ENCODE data around the genes DNAH6 and MAT2A.

GRCh38 chr2:83993243-83993788, 465.8 kb downstream of the SUCLG1 start:
- PRO-cap, result unidirectional peak, minus-strand start at chr2:83993499

- PRO-cap, result bidirectional peak, plus-strand start at chr2:84516515, minus-strand start at chr2:84516288
Measured at GRCh38 chr2:84515906-84516708, at the start of gene DNAH6. DNAH6 (plus strand) TSS chr2:84516498.

DNA sequence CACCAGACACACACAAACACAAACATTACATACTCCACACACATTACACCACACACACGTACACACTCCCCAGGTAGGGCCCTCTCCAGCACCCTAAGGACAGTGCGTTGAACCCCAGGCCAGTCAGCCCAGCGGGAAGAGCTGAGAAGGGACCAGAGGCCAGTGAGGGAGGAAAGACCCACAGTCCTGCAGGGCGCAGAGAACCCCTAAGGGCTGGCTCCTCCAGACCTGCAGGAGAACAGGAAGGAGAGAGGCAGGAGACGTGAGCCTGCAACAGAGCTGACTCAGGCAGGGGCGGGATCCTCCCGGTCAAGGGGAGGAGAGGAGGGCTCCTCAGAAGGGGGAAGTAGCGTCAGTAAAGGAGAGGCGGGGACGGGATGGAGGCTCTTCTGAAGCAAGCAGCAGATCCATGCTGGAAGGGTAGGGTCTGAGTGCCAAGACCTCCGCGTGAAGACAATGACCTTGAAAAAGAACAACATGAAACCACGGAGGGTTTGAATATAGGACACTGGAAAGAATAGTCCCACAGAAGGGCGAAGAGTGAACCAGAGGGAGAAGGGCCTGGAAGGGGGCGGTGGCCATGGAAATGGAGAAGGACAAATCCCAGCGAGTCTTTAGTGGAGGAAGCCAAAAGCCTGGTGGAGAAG, 50.8 kb downstream of the TRABD2A start:
- PRO-cap, result unidirectional peak, plus-strand start at position 358 of the sequence

- PRO-cap, result bidirectional peak, plus-strand start at chr2:84907244, minus-strand start at chr2:84907173; unidirectional peak, minus-strand start at chr2:84907651; unidirectional peak, minus-strand start at chr2:84907679; unidirectional peak, minus-strand start at chr2:84907712
Measured at GRCh38 chr2:84906949-84907767, 1.7 kb downstream of the TMSB10 start.

DNA sequence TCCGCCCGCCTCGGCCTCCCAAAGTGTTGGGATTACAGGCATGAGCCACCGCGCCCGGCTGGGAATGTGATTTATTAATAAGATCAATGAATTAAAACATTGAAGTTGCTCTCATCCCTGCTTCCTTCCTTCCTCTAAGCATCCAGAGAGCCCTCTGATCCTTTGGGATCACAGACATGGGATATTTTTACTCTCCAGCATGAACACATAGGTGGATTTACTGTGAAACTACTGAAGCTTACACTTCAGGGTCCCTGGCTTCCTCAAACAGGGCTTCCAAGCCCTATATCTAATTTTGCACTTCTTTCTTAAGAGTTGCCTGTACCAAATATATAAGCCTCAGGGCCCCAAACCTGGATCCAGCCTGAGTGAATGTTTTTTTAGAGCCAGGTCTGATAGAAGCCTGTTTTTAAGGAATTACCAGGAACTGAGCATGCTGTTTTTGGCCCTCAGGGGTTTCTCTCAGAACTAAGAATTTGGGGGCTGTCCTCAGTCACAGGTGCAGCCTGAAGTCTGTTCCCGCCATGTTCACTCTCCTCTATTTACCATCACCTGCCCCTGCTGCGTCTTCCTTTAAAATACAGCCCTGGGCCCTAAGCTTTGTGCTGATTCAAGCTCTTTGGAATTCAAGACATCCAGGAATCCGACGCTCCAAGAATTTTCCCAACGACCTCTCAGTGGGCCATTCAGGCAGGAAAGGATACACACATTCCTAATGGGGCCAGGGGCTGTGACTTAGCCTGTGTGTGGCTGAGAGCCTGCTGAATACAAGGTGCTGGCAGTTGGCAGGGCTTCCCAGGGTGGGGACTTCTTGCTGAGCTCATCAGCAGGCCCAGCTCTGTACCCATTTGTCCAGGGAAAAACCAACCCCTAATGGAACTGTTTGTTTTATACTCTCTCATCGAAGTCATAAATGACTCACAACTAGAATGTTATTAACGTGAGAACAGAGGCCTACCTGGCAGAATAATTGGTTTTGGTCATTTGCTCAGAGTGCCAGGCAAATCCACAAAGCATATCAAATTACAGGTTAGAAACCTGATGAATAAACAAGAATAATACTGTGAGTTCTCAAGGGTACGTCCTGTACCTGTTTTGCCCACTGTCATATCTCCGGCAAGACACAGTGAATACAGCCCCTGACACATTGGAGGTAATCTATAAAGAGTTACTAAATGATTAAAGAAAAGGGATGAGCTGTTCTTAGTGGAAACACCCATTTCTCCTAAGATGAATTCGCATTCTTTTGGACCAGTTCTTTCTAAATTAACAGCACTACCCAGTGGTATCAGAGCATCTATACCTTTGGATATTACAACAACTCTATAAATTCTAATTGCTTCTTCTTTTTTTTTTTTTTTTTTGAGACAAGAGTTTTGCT, 12.8 kb upstream of the KCMF1 start:
- PRO-cap, result bidirectional peak, plus-strand start at position 1,108 of the sequence, minus-strand start at position 865 of the sequence; unidirectional peak, plus-strand start at position 1,186 of the sequence

- PRO-cap, result no peak
Measured at GRCh38 chr2:84971316-84971537, 266 bp downstream of the KCMF1 start.

- PRO-cap, result no peak
Measured at GRCh38 chr2:84990273-84991291, 19.6 kb downstream of the KCMF1 start.

GRCh38 chr2:85053853-85054306, 79.3 kb upstream of the TCF7L1 start:
- PRO-cap, result no peak

- PRO-cap, result no peak
Measured at GRCh38 chr2:85255452-85255838, 72.3 kb downstream of the TGOLN2 start.

GRCh38 chr2:85265226-85265623, 62.6 kb downstream of the TGOLN2 start:
- PRO-cap, result no peak

DNA sequence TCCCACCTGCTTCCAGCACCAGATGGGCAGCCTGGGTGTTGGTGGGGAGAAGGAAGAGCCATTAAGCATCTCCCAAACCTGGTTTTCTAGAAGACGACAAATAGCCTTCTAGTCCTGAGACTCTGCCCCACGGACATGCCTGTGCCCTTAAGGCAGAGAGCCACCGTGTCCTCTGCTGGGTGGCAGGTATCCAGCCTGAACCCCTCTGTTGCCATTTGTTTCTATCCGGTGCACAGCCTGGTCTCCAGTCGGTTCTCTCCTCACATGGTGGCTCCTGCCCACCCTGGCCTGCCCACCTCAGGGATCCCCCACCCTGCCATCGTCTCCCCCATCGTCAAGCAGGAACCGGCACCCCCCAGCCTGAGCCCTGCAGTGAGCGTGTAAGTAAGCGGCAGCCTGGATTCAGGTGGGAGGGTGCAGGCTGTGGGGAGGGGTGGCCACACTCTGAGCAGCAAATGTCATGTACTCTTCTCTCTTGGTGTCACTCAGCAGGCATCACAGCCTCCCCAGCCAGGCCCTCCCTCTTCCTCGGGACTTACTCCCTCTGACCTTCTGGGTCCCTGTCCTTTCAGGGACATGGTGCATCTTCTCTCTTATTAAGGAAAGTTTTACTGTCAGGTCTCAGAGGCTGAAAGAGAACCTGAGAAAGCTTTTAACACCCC, 22.6 kb downstream of the TGOLN2 start:
- PRO-cap, result no peak

GRCh38 chr2:85314718-85315072, 13.1 kb downstream of the TGOLN2 start:
- PRO-cap, result no peak

DNA sequence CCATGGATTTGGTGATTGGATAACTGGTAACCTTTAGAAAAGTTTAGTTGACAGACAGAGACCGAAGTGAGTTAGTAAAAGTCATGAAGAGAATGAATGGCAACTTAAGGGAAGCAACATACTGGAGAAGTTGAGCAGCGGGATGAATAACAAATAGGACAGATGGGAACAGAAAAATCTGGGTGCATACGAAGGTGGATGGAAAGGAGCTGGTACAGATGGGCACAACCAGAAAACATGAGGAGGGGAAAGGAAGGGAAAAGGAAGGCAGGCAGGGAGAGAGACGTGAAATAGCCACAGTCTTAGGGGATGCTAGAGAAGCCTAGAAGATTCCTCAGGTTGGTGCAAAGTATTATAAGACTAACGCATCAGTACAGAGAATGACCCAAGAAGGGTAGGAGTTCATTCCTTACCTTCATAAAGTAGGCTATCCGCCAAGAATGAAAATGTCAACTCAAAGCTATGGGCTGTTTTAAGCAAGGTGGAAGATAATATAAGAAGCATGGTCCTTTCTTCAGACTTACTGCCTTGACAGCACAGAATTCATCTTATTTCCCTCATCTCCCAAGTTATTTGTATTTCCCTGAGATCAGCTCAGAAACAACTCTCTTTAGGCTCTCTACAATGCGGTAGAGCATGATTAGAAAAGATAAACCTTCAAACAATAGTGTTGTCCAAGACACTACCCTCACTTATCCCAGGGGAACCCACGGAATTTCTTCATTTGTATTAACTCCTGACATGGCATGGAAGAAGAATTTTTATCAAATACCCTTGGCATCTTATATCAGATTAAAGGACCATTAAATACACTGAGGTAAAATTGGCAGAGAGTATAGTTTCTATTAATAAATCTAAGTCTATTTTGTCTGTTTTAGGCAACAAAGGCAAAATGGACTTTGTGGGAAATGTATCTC, 6.7 kb downstream of the TGOLN2 start:
- PRO-cap, result no peak

DNA sequence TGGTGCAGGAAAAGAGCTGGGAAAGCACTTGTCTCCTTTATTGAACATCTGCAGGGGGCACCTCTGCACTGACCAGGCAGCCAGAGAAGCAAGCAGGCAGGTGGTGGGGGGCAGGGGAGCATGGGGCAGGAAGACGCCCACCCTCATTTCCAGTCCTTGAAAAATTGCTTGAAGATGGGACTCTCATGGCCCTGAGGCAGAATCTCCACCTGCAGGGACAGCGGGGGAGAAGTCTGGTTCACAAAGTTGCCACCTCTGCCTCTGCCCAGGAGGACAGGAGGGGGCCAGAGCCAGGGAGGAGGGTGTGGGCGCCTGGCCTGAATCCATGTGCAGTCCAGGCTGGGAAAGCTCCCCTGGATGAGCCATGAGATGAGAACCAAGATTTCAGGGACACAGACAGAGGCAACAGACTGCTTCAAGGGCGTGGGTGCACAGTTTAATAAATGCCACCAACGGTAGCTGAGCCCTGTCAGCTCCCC, 15.4 kb downstream of the CAPG start:
- PRO-cap, result no peak

GRCh38 chr2:85414735-85415196, 3.7 kb upstream of the SH2D6 start:
- PRO-cap, result no peak

GRCh38 chr2:85428134-85429256, 10.0 kb downstream of the SH2D6 start:
- PRO-cap, result no peak

DNA sequence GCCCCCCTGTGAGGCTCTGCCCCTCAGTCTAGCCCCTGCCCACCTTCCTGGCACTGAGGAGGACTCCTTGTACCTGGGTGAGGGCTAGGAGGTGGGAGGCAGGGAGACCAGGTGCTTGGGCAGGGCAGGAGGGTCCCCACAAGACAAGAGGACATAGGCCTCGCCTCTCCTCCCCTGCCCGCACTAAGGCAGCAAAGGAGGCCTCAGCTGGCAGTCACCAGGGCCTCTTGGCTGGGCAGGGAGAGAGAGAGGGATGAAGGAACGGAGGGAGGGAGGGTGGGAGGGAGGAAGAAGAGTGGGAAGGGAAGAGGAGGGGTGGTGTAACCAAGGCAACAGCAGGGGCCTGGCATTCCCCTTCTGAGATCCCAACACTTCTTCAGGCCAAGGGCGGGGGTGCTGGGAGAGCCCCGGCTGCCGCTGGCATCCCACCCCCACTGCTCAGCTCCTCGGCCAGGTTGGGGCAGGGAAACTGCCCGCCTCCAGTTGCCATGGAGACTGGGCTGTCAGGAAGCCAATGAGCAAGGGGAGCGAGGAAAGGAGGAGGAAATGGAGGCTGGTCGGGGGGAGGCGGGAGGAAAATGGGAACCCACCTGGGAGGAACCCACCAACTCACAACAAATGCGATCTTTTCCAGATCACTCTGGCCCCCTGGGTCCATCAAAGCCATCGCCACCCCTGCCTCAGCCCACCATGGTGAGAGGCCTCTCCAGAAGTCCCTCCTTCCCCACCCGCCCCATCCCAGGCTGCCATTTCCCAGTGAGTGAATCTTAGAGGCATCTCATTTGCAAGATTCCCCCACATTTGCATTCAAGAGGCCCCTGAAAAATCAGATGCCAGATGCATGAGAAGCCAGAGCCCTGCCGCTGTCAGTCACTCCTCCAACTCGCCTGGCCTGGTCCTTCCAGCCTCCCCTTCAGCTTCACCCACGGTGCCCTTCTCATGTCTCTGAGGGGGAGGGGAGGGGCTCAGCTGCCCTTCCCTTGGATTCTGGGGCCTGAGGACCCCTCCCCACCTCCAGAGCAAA, 12.4 kb downstream of the SH2D6 start:
- PRO-cap, result bidirectional peak, plus-strand start at position 379 of the sequence, minus-strand start at position 376 of the sequence; bidirectional peak, plus-strand start at position 542 of the sequence, minus-strand start at position 436 of the sequence; unidirectional peak, plus-strand start at position 829 of the sequence

DNA sequence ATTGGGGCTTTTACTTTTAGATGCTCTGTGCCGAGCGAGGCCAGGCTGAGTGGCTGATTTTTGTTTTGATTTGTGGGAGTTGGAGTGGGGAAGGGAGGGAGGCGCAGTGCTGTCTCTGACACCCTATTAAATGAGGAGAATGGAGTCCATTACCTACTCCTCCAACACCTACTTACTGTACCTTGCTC, 18.6 kb downstream of the SH2D6 start:
- PRO-cap, result no peak

- PRO-cap, result bidirectional peak, plus-strand start at chr2:85539168, minus-strand start at chr2:85539074
Measured at GRCh38 chr2:85538984-85539449, at the start of gene MAT2A. MAT2A (plus strand) TSS chr2:85539168.

DNA sequence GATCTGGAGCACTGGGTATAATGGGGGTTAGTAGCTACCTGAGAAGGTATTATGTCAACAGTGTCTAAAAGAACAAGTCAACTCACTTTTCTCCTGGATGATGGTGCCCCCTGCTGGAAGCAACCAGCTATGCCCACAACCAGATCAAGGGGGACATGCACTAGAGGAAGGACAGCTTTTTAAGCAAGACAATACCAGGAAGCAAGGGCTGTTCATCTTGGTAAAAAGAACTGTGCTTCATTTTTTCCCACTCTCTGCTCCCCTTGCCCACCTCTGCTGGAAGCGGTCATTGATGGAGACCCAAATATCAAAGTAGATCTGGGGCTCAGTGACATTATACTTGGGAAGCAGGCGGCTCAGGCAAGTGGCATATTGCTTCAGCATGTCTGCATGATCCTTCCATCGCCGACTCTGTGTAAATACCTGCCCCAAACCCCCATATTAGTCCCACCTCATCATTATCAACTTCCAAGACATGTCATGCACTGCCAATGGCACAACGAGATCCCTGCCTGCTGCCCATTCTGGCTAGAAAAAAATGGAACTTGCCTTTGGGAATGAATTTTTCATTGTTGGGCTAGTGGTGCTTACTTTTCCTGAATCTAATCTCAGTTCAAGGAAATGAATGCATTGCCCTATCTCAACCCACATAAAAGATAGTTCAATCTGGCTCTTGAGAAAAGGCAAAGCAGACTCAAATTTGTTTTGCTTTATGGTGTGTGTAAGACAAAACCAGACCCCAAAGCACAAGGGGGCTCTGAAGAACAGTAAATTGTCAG, 9.0 kb downstream of the GGCX start:
- PRO-cap, result no peak